ENCODE measurements around a stretch of chr2.

DNA sequence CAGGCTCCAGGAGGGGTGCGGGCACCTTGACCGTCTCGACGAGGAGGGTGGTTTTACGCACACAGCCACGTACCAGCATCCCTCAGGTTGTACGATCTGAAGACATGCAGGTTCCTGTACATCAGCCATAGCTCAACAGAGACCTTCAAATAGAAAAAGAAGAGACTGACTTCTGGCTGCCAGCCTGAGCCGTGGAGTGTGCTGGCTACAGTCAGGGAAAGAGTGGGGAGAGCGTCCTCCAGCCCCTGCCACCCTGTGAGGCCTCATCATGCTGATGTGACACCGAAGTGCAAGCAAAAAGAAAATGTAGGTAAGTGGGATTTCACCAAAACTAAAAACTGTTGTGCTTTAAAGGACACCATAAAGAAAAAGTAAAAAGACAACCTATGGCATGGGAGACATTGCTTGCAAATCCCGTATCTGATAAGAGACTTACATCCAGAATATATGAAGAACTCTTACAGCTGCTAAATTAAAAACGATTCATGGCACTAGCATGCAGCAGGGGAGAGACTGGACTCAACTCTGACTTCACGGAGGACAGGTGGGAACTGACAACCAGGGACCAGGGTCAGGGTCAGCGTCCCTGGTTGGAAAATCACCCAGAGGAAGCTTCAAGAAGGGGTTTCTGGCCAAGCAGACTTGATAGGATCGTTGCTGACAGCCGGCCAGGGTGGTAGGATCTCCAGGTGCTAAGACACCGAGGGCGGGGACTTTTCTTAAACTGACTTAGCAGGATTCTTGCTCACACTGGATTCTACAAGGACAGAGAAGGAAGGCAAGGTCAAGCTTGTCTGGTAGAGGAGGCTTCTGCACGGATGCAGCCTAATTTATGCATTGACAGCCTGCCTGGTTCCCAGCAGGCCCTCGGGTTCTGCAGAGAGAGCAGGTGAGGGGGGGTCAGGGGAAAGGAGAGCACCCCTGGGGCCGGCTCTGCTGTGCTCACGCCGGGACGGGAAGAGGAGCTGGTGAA is 46.8 kb downstream of the ADI1 start:
- RRBS, result no CpG with 5 or more reads among the region's 24 CpGs

DNA sequence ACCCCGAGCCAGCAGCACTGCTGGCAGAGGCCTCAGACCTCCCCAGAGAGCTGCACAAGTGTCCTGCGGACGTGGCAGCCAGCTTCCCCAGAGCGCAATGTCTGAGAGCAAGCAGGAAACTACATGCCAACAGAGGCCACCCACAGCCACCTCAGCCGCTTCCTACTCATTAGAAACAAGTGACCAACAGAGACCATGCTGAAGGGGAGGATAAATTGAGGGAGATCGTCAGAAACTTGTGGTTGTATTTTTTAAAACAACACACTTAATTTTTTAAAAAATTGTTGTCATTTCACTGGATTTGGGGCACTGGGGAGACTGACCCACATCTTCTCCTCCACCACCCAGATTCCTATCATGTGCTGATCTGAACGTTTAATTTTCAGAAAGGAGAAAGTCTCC is 28.4 kb downstream of the ADI1 start:
- RRBS, result no CpG with 5 or more reads among the region's 7 CpGs

GRCh38 chr2:3579515-3580624 is 4.8 kb downstream of the RPS7 start:
- RRBS, result 85% methylated on average over 1 of the region's 13 CpGs

DNA sequence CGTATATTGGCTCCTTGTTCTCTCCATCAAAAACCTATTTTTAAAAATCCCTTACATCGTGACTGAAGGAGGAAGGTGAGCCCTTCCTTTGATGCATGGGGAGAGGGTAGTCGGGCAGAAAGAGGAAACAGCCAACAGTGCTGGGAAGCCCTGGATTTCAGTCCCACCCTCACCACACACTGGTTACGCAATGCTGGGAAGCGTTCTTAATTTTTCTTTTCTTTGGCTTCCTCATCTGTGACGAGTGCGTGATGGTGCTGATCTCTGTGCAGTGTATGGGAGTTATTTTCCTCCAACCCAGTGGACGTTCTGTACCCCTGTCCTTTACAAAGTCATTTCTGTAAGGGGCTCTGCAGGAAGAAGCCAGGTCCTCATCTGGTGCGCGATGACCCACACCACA is 4.0 kb downstream of the COLEC11 start:
- RRBS, result no CpG with 5 or more reads among the region's 10 CpGs

DNA sequence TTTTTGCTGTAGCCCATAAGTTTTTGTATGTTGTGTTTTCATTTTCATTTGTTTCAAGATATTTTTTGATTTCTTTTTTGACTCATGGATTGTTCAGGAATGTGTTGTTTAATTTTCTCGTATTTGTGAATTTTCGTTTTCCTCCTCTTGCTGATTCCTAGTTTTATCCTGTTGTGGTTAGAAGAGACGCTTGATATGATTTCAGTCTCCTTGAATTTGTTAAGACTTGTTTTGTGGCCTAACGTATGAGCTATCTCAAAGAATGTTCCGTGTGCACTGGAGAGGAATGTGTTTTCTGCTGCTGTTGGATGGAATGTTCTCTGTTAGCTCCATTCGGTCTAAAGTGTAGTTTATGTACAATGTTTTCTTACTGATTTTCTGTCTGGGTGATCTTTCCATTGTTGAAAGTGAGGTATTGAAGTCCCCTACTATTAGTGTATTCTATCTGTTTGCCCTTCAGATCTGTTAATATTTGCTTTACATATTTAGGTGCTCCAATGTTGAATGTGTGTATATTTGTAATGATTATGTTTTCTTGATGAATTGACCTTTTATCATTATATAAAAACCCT is 25.9 kb downstream of the COLEC11 start:
- RRBS, result no CpG with 5 or more reads among the region's 6 CpGs

DNA sequence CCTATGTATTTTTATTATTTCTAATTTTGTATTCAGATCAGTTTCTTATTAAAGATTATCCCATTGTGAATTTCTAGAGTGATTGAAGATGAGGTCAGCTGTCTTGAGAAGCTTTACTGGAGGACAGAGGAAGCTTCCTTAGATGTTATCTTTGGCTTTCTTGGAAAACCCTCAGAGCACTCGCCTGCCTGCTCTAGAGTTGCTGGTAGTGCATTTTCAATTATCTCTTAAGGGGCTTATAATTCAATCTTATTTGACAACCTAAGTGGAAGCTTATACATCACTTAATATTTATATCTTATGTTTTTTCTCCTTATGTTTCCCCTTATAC is 429.5 kb downstream of the DCDC2C start:
- RRBS, result no CpG with 5 or more reads among the region's 1 CpG

GRCh38 chr2:5059058-5059334 is 633.2 kb upstream of the SOX11 start:
- RRBS, result no CpG with 5 or more reads among the region's 2 CpGs

GRCh38 chr2:5690773-5691143 is 1.4 kb upstream of the SOX11 start:
- RRBS, result 8% methylated on average over 9 of the region's 22 CpGs

DNA sequence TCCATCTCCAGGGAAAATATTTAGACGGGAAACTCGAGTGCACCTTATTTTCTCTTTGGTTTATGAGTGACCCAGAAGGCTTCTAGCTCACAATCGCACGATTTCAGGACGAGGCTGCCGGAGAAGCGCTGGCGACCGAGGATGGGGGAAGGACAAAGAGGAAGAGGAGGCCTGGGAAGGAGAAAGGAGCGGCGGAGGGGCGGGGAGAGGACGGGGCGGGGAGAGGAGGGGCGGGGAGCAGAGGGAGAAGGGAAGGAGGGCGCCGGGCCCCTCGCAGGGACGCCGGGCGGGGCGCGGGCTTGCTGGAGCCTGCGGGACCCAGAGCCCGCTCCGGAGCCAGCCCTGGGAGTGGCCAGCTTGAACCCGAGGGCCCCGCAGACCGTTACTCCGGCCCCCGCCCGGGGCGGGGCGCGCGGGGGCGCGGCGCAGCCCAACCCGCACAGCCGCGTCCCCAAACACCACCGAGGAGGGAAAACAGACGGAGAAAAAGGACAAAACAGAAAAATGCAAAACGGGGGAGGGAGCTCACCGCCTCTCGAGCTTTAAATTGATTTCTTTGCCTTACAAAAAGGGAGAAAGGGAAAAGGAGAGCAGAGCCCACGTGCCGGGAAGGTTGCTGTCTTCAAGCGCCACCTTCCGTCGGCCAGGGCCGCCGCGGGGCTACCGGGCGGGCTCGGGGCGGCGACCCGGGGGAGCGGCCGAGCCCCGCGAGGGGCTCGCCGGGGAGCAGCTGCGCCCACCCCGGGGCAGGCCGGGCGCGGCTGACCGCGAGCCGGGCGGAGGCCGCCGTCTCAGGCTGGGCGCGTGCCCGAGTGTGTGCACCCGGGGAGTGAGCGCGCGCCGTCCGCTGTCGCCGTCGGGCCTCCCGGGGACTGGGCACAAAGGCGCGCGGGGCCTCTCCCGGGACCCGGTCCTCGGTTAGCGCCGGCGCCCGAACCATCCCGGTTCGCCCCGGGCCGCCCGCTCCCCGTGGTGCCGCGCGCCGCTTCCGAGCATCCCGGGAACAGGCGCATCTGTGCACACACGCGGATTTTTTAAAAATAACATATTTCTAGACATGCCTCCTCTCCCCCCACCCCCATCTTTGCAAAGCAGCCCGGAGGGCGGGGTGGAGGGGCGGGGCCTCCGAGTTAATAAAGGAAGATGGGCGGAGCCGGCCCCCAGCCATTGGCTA is 653 bp upstream of the SOX11 start:
- RRBS, result 2% methylated on average over 58 of the region's 122 CpGs

DNA sequence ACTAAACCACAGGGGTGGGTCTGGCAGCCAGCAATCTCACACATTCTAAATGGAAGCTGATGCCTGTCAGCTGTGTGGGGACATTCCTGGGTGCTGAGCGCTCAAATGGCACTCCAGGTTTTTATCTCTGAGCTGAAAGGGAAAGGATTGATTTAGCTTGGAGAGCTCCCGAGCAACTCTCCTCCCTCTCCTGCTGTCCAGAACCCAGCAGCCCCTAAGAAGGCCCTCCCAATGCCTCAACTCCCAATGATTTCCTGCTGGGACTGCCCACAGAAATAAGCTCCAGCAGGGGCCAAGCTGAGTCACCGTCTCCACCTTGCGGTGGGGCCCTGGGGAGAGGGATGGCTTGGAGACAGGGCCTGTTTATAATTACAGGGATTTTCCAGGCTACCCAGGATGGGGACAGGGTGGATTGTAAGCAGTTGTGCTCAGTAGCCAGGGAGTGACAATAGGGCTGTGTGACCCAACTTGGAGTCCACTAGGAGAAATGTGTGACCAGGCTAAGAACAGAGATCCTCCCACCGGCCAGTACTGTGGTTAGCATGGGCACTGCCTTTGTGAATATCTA is 223.1 kb downstream of the SOX11 start:
- RRBS, result no CpG with 5 or more reads among the region's 5 CpGs

GRCh38 chr2:5932451-5933133 is 240.4 kb downstream of the SOX11 start:
- RRBS, result 13% methylated on average over 3 of the region's 23 CpGs

- RRBS, result no CpG with 5 or more reads among the region's 7 CpGs
Observed at GRCh38 chr2:6886979-6887210, 9.3 kb downstream of the RSAD2 start.

DNA sequence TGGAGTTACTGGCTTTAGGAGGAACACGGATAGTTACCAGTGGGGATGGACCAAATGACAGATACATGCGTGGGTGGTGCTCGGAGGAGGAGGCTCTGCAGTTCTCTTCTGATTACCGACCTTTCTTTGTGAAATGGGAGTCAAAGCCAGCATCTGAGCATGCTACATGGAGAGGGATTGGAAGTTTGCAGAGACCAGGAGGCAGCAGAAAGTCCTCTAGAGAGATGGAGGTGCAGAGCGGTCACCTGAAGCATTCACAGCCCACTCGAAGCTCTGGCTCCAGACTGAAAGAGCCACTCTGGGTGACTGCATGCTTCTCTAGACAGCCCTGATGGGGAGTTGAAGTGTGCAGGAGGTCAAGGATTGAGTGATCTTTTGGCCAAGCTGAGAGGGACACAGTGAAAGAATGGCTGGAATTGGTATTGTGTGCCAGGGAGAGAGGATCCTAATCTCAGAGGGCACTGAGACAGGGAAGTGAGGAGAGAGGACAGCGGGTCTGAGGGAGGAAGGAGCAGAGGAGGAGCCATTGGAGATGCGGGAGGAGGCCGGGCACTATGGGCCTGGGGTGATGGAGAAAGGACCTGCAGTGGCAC is 26.5 kb downstream of the RNF144A start:
- RRBS, result 90% methylated on average over 1 of the region's 9 CpGs

GRCh38 chr2:7007779-7009039 is 91.0 kb downstream of the RNF144A start:
- RRBS, result 16% methylated on average over 3 of the region's 34 CpGs

GRCh38 chr2:7090071-7090551 is 172.9 kb downstream of the RNF144A start:
- RRBS, result 68% methylated on average over 2 of the region's 17 CpGs

DNA sequence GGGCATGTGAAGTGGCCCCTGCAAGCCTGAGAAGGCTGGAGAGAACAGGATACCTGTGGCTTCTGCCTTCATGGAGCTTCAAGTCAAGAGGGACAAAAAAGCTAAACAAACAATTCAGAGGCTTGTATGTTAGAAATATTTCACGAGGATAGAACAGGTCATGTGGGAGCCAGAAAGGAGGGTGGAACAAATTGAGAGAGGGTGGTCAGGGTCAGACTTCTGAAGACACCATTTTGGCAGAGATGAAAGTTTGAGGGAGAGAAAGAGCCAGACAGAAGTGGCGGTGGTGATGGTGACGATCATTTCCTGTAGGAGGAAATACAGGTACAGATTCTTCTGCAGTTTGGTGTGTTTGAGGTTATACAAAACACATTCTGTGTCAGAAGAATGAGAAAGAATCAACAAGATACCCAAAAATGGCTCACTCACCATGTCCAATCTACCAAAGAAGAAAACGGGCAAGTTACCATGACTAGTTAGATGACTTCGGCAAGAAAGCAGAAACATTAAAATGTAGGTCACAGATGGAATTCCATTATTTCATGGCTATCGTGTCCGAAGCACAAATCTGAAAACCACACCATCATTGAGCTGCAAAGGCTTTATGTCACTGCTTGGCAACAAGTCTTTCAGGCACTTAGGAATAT is 732.6 kb downstream of the RNF144A start:
- RRBS, result no CpG with 5 or more reads among the region's 7 CpGs

DNA sequence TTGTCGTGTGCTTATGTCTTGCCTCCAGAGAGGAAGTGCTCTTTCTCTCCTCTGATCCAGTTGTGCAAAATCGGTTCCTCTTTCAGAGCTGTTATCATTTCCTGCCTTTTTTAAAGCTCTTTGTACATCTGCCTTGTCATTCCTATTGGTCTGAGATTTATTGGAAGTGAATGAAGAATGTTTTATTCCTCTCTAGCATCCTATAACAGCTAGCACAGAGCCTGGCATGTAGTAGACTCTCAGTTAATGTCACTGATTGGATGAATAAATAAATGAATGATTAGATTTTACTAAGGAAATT is 623.1 kb upstream of the ID2 start:
- RRBS, result no CpG with 5 or more reads among the region's 2 CpGs

GRCh38 chr2:8125548-8126451 is 556.1 kb upstream of the ID2 start:
- RRBS, result no CpG with 5 or more reads among the region's 11 CpGs

GRCh38 chr2:8143937-8144685 is 537.7 kb upstream of the ID2 start:
- RRBS, result no CpG with 5 or more reads among the region's 3 CpGs

DNA sequence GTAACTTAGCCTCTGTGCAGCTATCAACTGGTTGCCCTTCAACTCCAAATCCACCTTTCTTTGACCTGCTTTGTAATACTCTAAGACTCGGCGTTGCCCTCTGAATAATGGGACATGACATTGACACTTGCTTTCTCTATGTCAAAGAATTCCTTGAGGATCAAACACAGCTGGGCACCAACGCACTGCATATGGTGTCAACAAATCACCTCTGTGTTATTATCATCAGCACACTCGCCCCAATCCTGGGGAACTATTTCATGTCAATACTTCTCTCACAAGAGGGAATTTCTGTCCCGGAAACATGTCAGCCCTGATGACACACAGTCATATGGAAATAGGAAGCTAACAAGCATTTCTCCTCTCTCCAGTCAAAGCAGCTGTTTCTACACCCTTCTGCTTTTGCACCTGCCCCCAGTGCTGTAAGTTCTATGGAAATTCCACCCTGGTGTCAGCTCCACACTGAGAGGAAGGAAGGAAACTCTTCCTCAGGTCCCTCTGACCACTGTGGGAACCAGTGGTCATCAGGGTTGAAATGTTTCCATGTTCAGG is 447.7 kb upstream of the ID2 start:
- RRBS, result no CpG with 5 or more reads among the region's 5 CpGs